Fallopian tube (tissue), 1 donor: Measurements from ENCODE around the genes MINDY1, CDC42SE1 and SCNM1.

DNA sequence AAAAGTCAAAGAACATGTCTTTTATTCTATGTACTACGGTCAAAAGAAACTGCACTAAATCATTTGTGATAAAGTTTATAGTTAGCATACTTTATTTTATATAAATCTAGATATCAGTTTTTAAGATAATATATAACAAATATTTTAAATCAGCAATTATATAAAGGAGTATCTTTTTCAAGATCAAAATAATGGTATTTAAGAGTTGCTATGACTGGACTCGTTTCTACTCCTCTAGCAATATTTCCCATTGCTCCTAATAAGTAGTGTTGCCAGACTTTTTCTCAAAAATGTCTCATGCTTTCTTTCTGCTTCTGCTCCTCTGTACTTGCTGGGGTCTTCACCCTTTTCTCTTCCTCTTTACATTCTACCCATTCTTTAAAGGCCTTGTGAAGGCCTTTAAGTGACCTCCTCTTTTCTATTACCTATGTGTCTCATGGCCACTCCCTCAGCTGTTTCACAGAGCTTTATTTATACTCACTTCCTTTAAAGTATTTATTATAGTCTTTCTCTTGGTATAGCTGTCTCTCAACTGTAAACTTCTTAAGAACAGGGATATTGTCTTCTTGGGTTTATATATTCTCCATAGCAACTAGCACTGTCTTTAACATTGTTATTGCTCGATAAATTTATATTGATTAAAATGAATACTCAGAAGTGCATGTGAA lies 910 bp downstream of the GOLPH3L start:
- PRO-cap = unidirectional peak, plus-strand start at position 498 of the sequence

DNA sequence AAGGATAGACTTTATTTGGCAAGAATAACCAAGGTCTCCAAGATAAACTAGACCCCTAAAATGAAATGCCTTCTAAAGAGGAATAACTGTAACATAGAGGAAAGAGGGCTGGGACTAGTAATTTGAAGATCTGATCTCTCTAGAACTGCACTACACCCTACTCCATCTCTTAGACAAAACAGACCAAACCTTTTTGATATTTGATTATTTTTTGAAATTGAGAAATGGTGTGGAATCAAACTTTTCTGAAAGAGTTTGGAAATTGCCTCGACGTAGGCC lies 900 bp downstream of the ARNT start:
- PRO-cap = no peak

DNA sequence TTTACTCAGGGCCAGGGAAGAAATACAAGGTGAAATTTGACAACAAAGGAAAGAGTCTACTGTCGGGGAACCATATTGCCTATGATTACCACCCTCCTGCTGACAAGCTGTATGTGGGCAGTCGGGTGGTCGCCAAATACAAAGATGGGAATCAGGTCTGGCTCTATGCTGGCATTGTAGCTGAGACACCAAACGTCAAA lies 16.6 kb downstream of the SETDB1 start:
- PRO-cap = no peak

GRCh38 chr1:150965770-150966927 lies 8.5 kb downstream of the CERS2 start:
- PRO-cap = no peak

DNA sequence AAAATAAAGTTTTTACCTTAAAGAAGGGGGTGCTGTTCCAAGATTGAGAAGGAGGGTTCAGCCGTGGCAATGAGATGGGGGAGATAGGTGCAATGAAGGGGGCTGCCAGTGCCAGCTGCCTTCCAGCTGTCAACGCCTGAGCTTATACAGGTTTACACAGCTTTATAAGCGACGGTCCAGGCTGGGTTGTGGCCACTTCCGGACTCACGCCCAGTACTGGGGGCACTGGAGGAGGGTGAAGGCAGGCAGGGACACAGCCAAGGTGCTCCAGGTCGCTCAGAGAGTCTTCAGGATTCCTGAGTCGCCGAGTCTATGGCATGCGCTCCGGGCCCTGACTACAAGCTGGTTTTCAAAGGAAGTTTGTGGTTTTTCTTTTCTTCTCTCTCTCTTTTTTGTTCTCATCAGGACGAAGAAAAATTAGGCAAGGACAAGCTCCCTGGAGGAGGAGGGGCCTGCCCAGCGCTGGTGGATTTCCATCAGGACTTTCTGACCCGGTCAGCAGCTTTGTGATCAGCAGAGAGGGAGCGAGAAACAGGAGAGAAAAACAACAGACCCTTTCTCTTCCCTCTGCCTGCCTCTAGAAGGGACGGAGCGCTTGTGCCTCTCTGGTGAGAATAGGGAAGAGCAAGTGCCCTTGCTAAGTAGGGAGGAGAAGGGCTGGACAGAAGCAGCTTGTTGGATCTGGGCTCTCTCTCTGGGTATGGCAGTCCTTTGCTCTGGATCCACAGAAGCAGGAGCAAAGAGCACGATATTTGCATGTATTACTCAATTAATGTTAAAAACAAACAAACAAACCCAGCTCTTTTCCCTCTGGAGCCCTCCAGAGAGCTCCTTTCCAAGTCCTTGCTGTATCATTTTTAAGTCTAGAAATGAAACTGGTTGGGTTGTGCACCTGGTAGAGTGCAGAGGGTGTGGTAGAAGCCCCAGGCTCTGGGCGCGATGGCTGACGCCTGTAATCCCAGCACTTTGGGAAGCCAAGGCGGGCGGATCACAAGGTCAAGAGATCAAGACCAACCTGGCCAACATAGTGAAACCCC lies at the start of gene MINDY1:
Gene MINDY1, minus strand, starts transcription at position 607 of the 1,037 bp plus-strand sequence.
- PRO-cap = bidirectional peak, plus-strand start at position 216 of the sequence, minus-strand start at position 138 of the sequence; bidirectional peak, plus-strand start at position 290 of the sequence, minus-strand start at position 344 of the sequence; bidirectional peak, plus-strand start at position 640 of the sequence, minus-strand start at position 579 of the sequence; unidirectional peak, minus-strand start at position 859 of the sequence

GRCh38 chr1:151047301-151047560 lies 320 bp upstream of the C1orf56 start:
- PRO-cap = no peak

DNA sequence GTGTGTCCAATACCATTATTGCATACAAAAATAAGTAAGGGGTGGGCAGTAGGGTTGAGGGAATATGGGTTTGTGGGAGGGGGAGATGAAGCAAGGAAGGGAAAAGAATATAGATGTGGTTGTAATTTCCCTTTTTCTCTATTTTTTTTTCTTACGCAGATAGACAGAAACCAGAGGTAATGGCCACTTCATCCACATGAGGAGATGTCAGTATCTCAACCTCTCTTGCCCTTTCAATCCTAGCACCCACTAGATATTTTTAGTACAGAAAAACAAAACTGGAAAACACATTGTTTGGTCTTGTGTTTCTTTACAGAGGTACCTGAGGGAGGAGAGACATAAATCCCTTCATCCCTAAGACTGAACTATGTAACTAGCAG lies 2.7 kb downstream of the C1orf56 start:
- PRO-cap = no peak

- PRO-cap = no peak
These were observed 5.1 kb downstream of the C1orf56 start for GRCh38 chr1:151052334-151053273.

GRCh38 chr1:151058126-151059086 lies 1.0 kb downstream of the CDC42SE1 start:
- PRO-cap = unidirectional peak, plus-strand start at chr1:151058324

DNA sequence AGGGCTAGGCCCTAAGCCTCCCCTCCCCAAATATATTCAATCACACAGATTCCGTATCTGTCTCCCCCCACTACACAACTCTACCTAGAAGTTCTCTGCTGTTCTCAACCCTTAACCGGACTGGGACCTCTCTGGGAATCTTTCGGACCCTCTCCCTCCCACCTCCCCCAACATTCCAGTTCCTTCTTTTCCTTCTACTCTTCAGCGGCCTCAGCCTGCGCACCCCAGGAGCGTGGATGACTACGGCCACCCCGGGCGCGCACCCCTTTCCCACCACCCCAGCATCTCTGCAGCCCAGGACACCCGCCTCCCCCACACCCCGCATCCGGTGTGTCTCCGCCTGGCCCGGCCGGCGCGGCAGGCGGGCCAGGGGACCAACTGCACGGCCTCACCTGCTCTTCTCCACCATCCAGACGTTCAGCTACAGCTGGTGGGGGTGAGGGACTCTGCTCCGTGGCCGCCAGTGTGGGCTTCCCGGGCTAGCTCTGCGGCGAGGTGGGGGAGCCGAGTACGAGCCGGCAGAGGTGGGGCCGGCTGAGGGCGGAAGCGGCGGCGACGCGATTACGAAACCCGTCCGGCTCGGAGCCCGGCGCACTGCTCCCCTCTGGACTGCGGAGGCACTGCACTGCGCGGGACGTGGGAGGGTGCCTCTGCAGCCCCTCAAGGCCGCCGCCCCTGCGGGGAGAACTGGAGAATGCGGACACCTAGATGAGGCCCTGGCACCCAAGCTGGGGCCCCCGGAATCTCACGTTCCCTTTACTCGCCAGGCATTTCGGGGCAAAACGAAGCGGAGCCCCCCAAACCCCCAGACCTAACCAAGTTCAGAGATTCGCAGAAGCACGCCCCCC lies at the start of gene CDC42SE1:
Gene CDC42SE1, minus strand, starts transcription at position 536 of the 848 bp plus-strand sequence.
- PRO-cap = bidirectional peak, plus-strand start at position 625 of the sequence, minus-strand start at position 487 of the sequence

DNA sequence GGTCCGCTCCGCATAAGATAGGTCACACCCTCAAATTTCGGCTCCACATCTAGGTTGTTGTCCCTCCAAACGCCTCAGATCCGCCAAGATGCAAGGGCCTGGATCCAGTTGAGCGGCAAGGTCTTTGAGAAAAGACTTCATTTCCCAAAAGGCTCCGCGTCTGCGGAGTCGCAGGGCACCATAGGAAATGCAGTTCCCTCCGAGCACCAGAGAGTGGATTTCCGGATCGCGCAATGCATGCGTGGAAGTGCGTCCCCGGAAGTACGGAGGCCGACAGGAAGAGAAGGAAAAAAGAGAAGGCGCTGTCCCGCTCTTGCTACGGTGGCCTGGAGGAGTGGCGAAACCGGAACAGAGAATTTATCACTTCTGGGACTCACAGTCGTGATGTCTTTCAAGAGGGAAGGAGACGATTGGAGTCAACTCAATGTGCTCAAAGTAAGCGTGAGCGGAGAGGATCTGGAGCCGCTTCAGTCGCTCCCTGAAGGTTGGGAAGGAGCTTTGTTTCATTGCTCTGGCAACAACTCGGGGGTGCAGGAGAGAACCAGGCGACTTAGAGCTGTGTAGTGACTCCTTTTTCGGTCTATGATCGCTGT lies at the start of gene SCNM1:
Gene SCNM1, plus strand, starts transcription at position 376 of the 593 bp plus-strand sequence.
- PRO-cap = bidirectional peak, plus-strand start at position 276 of the sequence, minus-strand start at position 90 of the sequence

- PRO-cap = no peak
These were observed 11.3 kb downstream of the PSMD4 start for GRCh38 chr1:151265796-151266262.

DNA sequence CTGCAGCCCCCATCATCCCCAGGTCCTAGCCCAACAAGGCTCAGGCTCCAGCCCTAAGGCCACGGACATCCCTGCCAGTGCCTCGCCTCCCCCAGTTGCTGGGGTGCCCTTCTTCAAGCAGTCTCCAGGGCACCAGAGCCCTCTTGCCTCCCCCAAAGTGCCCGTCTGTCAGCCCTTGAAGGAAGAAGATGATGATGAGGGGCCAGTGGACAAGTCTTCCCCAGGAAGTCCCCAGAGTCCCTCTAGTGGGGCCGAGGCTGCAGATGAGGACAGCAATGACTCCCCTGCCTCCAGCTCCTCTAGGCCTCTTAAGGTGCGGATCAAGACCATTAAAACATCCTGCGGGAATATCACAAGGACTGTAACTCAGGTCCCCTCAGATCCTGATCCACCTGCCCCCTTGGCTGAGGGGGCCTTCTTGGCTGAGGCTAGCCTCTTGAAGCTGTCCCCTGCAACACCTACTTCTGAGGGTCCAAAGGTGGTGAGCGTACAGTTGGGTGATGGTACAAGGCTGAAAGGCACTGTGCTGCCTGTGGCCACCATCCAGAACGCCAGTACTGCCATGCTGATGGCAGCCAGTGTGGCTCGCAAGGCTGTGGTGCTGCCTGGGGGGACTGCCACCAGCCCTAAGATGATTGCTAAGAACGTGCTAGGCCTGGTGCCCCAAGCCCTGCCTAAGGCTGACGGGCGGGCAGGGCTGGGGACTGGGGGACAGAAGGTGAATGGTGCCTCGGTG lies 5.0 kb downstream of the ZNF687 start:
- PRO-cap = no peak

- PRO-cap = no peak
These were observed 10.5 kb downstream of the ZNF687 start for GRCh38 chr1:151292136-151293435.

GRCh38 chr1:151419863-151420086 lies 20.4 kb downstream of the PSMB4 start:
- PRO-cap = no peak

GRCh38 chr1:151427336-151428131 lies 28.2 kb downstream of the PSMB4 start:
- PRO-cap = no peak

DNA sequence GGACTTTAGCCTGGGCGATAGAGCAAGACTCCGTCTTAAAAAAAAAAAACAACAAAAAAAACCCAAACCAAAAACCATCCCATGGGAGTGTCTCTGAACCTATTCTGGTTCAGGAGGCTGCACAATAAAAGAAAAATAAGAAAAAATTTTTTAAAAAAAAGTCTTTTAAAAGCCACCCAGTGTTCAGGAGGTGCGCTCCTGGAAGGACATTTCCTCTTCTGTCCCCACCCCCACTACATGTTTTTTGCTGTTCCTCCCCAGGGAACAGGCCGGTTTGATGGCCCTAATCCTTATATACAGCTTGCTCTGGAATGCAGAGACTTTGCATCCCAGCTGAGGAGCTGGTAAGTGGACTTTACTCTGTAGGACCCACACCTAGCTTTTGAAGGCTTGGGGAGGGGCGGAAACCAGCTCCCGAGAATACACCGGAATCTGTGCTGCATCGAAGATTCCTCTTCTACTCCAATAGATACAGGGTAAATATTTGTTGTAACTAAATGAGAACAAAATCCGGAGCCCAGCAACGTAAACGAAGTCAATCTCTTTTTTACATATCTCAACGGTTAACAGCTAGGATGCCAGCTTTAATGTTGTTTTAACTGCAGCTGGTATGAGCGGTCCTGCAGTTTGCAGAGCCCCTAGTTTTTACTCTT lies 1.2 kb upstream of the CGN start:
- PRO-cap = bidirectional peak, plus-strand start at position 552 of the sequence, minus-strand start at position 384 of the sequence

DNA sequence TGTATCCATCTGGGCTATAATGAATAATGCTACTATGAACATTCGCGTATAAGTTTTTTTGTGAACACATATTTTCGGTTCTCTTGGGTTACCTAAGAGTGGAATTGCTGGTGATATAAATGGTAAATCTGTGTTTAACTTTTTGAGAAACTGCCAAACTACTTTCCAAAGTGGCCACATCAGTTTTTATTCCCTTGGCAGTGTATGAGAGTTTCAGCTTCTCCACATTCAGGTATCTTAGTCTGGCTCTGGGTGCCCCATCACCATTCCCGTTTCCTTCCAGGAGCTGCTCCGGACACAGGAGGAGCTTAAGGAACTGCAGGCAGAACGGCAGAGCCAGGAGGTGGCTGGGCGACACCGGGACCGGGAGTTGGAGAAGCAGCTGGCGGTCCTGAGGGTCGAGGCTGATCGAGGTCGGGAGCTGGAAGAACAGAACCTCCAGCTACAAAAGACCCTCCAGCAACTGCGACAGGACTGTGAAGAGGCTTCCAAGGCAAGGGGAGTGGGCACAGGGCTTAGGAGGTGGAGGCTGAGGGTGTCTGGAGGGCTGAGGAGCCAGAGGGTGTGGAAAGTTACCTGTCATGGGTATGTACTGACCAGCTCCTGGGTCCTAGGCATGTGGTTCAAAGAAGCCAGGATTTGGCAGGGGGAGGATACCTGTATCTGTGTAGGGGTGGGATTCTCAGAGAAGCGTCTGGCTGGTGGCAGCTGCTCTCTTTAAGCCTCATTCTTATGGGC lies 10.9 kb upstream of the TUFT1 start:
- PRO-cap = no peak

- PRO-cap = no peak
These were observed 3.0 kb upstream of the TUFT1 start for GRCh38 chr1:151537003-151537607.

DNA sequence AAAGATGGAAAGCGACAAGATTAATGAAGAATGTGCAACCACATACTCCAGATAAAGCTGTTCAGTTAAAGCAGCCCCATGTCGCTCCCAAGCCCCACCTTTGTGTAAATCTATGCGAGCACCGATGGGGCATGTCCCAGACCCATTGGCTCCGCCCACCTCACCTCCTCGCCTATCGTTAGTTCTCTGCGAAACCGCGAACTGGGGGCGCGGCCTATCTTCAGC lies 163 bp upstream of the TUFT1 start:
- PRO-cap = bidirectional peak, plus-strand start outside the sequence, minus-strand start at position 106 of the sequence